SJCRH30 (cell line): ENCODE results near the genes GDF3, SLC2A3 and AICDA.

GRCh38 chr12:7018898-7018990 is 468 bp upstream of the LPCAT3 start:
- RAMPAGE, long total RNA, result no peak

- RAMPAGE, long total RNA, result no peak
These were observed 9.5 kb downstream of the C1S start for GRCh38 chr12:7069762-7070628.

DNA sequence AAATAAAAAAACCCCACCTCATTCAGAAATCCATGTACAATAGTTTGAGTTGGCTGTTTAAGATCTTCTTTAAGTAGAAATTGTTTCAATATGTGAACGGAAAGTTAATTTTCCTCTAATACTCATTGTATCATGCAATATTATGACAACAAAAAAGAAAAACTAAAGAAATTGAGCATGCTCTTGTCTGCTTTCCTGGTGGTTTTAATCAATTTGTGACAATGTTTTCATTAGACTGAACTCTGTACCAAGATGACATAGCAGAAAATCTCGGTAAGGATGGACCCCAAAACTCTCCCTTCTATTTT is 11.1 kb downstream of the C1S start:
- RAMPAGE, long total RNA, result no peak

DNA sequence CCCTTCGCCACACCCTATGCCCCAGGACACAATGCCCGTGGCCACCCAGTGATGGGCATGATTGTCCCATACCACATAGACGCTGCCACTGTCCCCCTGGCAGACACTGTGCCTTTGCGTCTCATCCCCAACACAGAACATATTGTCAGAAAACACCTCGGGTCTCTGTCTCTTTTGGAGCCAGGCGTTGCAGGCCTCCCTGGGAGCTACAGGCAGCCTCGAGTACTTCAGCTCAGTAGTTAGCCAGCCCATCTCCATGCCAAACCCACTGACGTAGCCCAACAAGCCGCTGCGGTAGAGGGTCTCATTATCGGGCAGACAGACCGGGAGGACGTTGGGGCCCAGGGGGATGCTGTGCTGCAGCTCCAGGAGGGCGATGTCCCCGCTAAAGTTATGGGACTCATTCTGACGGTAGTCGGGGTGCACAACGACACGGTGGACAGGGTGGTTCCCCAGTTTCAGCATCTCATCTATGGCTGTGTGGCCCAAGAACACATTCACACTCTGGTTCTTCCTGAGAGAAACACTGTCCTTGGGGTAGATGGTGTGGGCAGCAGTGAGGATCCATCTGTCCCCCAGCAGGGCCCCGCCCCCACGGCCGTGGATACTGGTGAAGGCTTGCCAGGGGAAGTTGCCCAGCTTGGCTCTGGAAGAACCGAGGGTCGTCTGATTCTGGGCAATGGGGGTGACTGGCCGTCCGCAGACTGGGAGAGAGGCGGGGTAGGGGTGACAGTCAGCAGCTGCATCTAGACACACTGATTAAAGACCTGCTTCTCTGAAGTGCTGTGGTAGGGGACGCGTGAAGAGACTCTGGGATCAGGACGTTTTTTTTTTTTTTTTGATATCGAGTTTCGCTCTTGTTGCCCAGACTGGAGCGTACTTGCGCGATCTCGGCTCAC is 4.5 kb upstream of the C1R start:
- RAMPAGE, long total RNA, result no peak

DNA sequence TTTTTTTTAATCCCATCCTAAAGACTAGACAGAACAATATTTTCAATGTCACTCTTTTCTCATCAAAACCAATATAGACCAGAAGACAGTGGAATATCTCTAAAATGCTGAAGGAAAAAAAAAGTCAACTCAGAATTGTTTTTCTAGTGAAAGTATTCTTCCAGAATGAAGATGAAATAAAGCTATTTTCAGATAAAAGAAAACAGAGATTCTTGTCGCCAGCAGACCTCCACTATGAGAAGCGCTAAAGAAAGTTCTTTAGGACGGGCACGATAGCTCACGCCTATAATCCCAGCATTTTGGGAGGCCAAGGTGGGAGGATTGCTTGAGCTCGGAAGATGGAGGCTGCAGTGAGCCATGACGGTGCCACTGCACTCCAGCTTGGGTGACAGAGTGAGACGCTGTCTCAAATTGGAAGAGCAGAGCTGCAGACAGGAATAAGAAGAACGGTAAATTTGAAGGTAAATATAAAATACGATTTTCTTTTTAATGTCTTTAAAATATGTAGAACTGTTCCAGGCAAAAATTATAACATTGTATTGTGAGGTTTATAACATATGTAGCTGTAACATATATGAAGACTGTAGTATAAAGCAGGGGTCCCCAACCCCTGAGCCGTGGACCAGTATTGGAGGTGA is 2.3 kb upstream of the C1RL start:
- RAMPAGE, long total RNA, result no peak

DNA sequence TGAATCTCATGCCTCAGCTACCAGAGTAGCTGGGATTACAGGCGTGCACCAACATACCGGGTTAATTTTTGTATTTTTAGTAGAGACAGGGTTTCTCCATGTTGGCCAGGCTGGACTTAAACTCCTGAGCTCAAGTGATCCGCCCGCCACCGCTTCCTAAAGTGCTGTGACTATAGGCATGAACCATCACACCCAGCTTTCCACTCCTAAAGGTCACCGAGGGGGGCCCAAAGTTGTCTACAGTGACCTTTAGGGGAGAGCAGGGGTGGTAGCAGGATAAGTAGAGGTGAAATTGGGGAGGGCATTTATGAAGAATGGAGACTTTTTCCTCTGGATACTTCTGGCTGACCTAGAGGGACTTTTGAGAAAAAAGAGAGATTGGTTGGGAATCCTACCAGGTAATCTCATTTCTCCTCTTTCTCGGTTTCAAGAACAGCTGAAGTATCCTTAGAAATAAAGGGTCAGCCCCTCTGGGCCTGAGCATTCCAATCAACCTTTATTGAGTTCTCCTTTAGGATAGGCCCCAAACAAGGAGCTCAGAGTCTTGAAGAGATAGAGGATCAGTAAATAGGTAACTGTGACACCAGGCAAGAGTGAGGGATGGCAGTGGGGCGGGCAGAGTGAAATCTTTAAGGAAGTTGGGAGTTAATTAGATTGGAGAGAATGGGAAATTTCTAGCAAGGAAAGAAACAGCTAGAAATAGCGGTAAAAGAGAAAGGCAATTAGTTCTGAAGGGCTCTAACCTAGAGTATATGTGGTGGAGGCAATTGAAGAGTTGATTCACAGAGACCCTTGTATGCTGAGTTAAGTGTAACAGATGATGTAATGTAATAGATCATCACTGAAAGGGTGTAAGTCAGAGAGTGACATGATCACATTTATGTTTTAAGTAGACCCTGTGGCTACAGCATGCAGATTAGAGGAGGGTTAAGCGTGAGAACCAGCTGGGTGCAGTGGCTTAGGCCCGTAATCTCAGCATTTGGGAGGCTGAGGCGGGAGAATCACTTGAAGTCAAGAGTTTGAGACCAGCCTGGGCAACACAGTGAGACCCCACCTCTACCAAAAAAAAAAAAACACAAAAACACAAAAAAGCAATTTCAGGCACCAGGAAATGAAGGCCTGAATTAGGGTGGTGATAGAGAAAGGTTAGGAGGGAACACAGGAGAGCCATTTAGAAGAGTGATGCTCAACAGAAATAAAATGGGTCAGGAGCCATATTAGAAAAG is 3.3 kb downstream of the RBP5 start:
- RAMPAGE, long total RNA, result no peak

GRCh38 chr12:7188459-7189368 is 772 bp upstream of the PEX5 start:
- RAMPAGE, long total RNA, result no peak

GRCh38 chr12:7489958-7490366 is 13.6 kb downstream of the CD163 start:
- RAMPAGE, long total RNA, result no peak

- RAMPAGE, long total RNA, result no peak
These were observed 76.9 kb downstream of the APOBEC1 start for GRCh38 chr12:7588704-7589273.

DNA sequence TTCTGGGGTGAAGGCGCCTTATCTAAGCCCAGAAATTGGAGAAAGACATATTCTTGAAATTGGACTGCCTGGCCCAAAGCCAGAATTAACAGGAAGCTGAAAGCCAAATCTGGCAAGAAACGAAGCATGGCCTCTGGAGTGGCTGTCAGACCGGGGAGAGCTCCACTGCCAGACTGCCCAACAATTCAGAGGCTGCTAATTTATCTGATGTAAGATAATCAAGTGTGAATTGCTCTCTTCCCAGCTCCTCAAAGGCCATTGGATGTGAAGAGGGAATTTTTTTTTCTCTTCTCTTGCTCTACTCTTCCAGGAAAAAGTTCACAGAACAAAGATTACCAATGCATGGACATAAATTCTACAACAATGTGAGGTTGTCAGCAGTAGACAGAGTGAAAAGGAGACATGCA is at the start of gene GDF3:
TSS of gene GDF3 (minus strand) at position 175 of the 407 bp plus-strand sequence.
- RAMPAGE, long total RNA, result no peak

DNA sequence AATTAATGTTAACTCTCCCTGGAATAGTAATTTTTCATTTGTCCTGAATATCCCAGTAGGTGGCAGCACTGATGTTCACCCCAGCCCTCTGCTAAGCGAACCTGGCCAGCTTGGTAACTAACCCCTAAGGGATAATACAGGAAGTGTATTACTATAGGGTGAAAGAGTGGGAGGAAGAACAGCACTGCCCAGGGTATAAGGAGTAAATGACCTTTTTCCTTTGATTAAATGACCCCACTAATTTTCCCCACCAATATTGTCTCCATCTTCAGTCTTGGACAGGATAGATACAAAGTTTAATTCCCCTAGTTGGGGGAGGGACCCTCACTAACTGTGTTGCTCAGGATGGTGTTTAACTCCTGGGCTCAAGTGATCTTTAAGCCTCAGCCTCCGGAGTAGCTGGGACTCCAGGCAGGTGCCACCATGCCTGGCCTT is 40.5 kb downstream of the SLC2A14 start:
- RAMPAGE, long total RNA, result no peak

- RAMPAGE, long total RNA, result no peak
These were observed 589 bp downstream of the SLC2A3 start for GRCh38 chr12:7935374-7935821.

DNA sequence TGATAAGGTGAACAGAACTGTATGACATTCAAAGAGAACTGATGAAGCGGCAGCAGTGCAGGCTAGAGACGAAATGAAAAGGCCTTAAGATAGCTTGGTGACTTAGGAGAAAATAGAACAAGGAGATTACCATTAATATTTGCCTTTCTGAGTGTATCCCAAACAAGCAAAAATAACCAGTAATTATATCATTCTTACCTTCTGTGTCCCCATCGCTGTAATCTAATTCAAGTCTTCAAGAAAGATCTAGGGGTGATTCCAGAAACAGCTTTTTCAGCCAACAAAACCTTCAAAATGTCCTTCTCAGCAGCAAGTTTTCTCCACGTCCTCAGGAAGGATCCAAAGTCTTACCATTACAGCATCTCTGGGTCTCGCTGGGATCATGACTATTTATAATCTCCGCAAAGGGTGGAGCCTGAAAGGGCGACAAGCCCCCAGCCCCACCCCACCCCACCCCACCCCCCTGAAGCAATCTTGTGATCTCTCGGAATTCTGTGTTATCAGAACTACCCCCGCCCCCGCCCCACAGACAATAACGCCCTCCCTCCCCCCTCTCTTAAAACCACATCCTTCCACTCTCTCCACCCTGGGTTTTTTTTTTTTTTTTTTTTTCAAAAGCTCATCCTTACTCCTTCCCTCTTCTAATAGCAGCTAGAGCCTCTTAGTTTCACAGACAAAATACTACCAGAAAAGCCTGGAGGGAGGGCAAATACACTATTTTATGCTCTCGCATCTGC is at the start of gene SLC2A3:
TSS of gene SLC2A3 (minus strand) at position 366 of the 737 bp plus-strand sequence.
- RAMPAGE, long total RNA, result no peak

DNA sequence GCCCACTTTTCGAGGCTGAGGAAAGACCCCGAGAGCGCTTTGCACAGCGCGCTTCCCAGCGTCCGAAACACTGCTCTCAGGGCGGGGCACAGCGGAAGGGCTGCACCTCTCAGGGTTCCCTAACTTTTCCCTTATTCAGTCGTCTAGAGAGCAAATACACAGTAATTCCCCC is 6.2 kb downstream of the FAM90A1 start:
- RAMPAGE, long total RNA, result no peak

DNA sequence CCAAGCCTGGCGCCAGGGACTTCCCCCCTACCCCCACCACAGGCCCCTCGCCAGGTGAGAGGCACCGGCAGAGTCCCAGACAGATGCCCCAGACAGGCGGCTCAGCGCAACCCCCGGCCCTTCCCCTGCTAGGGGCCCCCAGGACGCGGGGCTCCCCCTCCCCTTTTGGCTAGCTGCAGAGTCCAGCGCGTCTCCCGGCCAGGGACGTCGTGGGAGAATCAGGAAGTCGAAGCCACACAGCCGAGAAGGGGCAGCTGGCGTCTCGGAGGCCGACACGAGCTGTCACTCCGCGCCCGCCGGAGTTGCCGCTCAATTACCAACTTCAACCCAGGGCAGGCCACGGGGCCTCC is 65.9 kb upstream of the CLEC6A start:
- RAMPAGE, long total RNA, result no peak

- RAMPAGE, long total RNA, result no peak
These were observed at the start of gene AICDA for GRCh38 chr12:8612597-8613072. Gene AICDA (minus strand): TSS chr12:8612859.

GRCh38 chr12:8687699-8688212 is 10.0 kb upstream of the RIMKLB start:
- RAMPAGE, long total RNA, result no peak

- RAMPAGE, long total RNA, result no peak
These were observed 42.3 kb upstream of the A2ML1 start for GRCh38 chr12:8780106-8780471.

DNA sequence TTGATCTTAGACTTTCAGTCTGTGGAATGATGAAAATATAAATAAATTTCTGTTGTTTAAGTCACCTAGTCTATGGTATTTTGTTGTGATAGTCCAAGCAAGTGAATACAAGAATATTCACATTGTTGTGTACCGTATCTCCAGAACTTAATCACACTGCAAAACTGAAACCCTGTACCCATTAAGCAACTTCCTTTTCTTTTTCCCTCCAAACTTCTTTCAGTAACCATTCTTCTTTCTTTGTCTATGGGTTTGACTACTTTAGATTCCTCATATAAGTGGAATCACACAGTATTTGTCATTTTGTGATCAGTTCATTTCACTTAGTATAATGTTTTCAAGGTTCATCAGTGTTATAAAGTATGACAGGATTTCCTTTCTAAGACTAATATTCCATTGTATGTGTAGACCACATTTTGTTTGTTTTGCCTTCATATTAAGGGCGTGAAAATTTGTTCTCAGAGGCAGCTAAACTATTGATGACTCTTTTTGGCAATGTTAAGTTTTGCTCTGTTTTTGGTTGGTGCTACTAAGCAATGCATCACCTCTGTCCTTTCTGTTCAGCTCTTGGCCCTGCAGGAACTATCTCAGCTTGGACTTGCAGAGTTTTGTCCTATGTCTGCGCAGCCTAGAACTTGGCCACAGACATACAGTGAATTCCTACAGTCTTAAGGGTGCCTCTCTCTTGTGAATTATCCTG is 1.7 kb upstream of the KLRG1 start:
- RAMPAGE, long total RNA, result no peak

DNA sequence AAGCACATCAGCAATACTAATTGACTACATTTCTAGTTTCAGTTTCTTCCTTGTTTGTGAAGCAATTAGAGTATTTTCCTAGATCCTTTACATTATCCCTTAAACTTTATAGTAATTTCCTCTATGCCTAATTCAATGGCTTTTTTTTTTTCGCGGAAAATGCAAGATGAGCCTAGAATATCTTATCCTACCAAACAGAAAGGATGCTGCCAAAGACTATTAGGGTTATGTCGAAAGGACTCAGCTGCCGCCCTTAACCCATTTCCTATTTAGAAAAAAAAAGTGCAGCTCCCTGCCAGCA is 7.9 kb upstream of the A2M start:
- RAMPAGE, long total RNA, result no peak